PC-3 (cell line): ENCODE measurements around a stretch of chr1.

DNA sequence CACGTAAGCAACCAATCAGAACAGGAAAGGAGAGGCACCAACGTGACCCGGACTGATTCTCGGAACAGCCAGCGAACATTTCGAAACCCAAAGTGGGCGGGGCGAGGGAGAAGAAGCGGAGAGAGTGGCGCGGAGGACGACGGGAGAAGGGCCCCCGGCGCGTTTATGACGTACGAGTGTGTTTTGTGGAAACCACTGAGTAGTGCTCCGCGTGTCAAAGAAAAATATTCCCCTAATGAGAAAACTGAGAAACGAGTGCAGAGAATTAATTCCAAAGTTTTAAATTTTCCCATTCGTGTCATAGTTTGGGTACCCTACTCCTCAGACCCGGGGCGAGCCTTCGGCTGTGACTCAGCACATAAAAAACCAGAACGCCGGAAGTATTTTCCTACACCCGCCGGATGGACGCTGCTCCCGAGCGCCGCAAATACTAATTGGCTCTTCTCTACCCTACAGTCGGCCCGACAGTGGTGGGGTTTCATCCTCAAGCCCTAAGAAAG, 367 bp upstream of the NRDC start:
- RAMPAGE, long total RNA: no peak

GRCh38 chr1:52019825-52020780, 13.5 kb downstream of the KTI12 start:
- RAMPAGE, long total RNA: no peak

- RAMPAGE, long total RNA: no peak
These were observed 1.0 kb upstream of the ZFYVE9 start for GRCh38 chr1:52140795-52141337.

DNA sequence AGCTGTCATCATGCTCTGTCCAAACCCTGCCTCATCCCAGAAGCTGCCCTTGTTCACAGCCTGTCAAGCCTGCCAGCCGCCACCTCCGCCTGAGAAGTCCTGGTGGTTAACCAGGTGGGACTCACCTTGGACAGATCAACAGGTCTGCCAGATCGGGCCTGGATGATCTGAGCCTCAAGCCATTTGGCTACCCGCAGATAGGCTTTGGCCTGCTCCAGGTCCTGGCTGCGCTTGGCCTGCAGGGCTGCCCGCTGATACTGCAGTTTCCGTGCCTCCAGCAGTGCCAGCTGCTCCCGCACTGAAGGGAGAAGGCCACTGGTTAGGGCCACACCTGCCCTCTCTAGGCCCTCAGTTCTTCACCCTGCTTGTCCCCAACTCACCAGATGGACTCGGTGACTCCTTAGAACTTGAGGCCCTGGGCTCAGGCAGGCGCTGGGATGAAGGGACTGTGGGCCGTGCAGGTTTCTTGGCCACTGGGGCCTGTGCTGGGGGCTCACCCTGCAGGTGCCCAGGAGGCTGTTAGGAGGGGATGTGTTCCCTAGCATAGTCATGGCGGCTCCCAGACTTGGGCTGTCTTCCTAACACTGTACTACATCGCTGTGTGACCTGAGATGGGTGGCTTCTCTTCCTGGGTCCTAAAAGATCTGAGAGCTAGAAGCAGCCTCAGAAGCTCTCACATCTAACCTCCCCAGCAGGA, 8.5 kb downstream of the CC2D1B start:
- RAMPAGE, long total RNA: no peak

DNA sequence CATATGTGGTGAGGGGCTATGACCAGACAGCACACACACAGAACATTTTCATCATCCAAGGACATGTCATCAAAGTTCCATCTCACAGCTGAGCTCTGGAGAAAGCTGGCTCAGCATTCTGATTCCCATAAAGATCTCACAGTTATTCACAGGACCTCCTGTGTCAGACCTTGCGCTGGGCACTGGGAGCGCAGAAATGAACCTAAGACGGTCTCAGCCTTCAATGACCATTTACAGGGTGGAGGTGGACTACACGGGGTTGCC, 1.0 kb downstream of the CC2D1B start:
- RAMPAGE, long total RNA: no peak

DNA sequence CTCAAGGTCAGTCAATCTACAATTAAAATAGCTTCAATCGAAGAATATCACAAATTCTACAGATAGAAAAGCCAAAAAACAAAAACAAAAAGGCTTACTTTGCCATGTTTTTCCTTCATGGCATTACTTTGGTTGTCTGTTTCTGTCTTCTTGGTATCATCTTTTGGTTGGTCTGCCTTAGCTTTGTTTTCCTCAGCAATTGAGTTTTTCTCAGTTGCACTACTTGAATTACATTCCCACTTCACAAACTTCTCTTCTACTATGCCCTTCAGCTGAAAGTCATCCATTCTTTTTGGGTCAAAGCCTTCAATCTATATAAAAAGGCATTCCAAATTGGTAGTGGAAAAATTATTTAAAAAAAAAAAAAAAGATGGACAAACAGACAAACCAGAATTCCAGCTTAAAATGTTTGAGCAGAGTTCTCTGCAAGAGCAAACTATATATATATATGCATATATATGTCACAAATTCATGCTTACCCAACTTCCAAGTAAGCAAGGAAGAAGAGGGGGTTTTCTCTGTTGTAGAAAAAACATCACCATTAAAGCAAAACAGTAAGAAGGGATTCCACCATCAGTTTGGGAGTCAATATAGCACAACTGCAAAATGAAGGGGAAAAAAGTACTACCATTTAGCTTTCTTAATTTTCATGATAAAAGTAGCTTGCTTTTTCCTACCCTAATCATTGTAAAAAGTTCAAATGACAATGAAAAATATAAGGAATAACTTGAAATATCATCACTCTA, 71.4 kb downstream of the TUT4 start:
- RAMPAGE, long total RNA: no peak

GRCh38 chr1:52635312-52635881, 2.4 kb downstream of the SHISAL2A start:
- RAMPAGE, long total RNA: no peak

DNA sequence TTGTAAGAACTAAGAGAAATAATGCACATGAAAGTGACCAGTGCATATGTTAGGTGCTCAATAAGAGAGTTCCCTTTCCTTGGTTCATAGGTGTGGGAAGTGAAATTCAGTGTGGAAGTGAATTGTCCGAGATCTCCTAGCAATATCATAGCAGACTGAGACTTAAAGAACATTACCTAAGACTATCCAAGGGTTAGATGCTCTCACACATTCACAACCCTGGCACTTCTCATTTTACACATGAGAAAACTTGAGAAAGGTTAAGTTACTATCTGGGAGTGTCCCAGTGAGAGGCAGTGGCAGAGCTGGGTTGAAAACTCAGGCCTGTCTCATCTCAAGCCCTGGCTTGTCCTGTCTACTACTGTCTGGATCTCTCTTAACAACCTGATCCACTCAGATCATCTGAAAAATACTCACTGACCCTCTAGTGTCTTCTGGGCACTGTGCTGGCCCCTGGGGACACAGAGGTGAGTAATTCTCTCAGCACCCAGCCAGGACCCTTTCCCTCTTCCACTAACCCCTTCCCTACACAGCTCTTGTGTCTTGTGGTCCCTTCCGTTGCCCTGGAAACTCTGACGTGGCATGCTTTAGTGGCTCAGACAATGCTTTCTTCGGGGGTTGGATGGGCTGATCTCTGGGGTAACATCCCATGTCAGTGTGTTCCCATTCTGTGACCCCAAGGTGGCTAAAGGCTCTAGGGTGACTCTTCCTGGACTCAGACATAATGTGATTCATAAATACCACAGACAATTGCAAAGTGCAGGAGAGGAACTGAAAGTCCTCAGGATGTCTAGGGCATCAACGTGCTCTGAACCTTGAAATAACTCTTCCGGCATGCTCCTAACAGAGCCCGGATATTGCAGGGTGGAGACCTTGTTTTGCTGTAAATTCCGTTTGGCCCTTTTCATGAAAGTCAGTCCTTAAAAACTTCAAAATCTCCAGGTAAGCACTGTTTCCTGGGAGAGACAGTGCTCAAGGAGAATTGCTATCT, 3.8 kb downstream of the SHISAL2A start:
- RAMPAGE, long total RNA: no peak

DNA sequence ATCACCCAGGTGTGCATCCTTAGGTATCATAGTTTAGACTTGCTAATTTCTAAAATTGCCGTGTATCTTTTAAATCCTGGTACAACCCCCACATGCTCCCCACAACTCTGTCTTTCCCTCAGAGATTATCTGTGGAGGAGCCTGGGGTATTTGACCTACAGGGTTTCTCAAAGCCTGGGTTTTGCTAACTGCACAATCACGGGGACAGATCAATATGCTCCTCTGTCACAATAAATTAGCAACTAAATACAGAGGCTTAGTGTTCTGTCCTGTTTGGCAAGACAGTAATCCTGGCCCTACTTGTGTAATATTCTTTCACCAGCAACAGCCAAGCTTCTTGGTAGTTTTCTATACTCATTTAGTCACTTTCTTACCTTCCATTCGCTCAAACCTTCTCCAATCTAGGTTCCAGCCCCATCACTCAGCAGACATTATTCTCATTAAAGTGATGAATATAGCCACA, 8.5 kb downstream of the ECHDC2 start:
- RAMPAGE, long total RNA: no peak

- RAMPAGE, long total RNA: no peak
These were observed 32.7 kb downstream of the PODN start for GRCh38 chr1:53094573-53095243.

DNA sequence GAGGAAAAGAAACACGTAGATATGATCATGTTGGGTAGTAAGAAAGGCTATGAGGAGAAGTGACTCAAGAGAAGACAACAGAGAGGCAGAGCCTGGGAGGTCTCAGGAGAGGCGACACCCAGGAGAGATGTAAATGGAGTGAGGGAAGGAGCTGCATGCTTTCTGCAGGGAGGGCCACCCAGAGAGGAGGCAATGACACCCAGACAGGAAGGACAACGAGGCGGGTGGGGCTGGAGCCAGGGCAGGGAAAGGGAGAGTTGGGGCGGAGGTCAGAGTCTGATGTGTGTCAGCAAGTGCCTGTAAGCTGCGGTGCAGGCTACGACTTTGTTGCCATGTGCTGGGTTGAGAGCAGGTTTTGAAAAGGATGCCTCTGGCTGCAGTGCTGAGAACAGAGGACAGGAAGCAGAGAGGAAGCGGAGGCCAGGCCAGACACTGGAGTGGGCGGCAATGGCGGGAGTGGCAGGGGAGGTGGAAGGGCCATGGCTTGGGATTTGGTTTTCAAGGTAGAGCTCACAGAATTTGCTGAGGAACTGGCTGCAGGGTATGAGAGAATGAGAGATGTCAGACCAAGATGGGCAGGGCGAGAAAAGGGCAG, 31.3 kb downstream of the SLC1A7 start:
- RAMPAGE, long total RNA: no peak

DNA sequence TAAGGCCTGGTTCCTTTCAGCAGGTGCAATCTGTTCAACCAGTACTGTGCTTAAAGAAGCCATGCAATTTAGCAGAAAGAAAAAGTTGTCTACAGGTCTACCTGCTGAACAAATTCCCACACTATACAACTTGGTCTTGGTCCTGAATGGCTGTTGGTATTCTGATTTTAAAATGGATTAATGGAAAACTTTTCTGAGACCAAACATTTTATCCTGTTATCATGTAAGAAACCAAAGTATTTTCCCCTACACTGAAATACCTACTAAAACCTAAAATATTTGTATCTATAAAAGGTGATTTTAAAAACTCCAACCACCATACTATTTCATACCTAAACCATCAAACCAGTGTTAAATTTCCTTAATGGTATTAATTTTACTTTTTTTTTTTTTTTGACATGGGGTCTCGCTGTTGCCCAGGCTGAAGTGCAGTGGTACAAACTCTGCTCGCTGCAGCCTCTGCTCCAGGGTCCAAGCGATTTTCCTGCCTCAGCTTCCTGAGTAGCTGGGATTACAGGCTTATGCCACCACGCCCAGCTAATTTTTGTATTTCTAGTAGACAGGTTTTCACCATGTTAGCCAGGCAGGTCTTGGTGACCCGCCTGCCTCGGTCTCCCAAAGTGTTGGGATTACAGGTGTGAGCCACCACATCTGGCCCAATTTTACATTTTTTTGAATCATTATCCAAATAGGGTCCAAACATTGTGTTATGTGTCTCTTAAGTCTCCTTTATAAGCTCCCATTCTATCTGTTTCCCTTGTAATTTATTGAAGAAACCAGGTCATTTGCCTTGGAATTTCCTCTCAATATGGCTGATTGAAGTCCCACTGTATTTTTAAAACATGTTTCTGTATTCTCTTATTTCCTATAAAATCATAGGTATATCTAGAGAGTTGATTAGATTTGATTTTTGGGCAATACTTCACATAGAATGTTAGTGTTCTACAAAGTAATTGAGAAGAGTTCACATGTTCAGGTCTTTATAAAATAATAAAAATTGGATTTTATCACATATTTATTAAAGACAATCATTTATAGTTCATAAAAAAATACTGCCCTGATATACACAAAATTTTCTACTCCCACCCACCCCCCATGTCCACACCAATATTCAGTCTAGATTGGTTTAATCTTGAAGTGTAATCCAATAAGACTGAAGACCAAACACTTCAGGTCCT, 5.9 kb upstream of the CZIB start:
- RAMPAGE, long total RNA: no peak

GRCh38 chr1:53795943-53796407, 42.1 kb downstream of the NDC1 start:
- RAMPAGE, long total RNA: no peak

GRCh38 chr1:54054282-54054836, 951 bp downstream of the TCEANC2 start:
- RAMPAGE, long total RNA: no peak

- RAMPAGE, long total RNA: no peak
These were observed 19.1 kb downstream of the MRPL37 start for GRCh38 chr1:54218885-54219640.

GRCh38 chr1:54238846-54239410, 39.0 kb downstream of the MRPL37 start:
- RAMPAGE, long total RNA: no peak

DNA sequence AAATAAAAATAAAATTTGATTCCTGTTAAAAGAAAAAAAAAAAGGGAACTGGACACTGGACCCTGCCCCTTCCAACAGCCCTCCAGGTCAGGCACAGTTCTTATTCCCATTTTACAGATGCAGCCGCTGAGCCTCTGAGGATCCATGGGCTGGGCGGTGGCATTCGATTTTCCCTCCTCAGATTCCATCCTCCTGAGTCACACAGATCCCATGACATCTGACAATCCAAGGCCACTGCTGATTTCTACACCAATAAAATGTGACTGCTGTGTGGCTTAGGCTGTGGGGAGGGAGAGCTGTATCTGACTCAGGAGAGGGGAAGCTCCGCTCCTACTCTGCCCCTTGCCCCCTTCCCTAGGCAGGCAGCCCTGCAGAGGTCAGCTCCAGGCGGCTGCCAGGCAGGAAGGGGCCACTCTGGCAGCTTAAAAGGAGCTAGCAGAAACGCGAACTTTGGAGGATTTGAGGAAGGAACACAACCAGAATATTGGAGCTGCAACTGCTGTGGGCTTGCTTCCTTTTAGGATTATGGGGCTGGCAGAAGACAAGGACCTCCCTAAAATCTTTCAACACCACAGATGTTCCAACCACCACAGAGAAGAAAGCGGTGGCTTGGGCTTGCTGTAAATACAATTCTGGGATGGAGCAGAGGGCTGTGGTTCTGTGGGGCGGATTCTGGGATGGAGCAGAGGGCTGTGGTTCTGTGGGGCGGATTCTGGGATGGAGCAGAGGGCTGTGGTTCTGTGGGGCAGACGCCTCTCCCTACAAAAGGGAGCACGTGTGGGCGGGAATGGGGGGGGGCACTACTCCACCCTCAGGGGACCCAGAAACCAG, 50.0 kb downstream of the MRPL37 start:
- RAMPAGE, long total RNA: no peak

GRCh38 chr1:54332719-54333498, 132.9 kb downstream of the MRPL37 start:
- RAMPAGE, long total RNA: no peak

DNA sequence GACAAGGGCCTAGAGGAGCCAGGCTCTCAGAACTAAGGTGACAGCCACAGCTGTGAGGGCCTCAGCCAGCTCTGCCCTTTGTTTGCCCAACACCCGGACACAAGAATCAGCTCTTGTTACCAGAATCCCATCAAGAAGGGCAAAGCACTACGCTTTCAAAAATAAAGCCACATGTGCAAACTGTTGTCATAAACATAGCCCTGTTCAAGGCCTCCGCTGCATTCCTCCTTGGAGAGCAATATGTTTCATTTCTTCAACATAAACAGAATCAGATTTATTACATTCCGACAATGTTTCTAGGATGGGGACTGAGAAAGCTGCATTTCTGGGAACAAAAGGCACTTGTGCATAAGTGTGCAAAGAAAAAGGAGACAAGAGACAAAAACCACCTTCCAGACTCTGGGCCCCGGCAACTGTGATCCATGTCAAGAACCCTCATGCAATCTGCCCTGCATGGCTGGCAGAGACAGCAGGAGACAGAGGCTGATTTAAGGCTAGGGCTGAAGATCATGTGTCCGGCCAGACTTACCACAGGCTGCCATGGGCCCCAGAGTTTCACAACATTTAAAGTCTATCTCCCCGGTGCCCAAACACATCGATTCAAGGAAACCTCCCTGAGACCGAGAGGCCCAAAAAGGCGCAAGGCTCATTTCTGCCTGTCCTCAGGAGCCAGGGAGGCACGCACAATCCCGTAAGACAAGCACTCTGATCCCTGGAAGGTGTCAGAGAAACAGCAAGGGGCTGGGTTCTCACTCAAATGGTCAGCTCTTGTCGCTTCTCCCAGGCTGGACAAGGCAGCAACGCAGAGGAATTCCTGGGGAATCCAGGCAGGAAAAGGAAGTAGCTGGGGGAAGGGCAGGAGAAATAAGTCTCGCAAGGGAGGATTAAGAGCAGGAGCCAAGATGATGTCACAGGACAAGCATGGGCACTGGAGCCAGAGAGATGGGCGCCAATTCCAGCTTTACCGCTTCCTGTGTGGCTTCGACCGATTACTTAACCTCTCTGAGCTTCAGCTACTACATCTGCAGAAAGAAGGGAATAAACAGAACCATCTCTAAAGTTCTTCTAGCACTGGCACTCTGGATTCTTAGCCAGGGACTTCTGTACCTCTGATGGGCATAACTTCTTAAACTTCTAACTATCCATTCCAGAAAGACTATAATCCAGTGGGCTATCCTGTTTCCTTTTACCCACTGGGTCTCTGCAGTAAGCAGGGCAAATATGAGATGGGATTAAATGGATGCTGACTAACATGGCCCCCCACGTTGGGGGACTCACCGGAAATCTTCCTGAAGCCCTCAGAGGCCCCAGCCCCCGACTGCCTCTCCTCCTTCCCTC, 135.5 kb downstream of the MRPL37 start:
- RAMPAGE, long total RNA: no peak

DNA sequence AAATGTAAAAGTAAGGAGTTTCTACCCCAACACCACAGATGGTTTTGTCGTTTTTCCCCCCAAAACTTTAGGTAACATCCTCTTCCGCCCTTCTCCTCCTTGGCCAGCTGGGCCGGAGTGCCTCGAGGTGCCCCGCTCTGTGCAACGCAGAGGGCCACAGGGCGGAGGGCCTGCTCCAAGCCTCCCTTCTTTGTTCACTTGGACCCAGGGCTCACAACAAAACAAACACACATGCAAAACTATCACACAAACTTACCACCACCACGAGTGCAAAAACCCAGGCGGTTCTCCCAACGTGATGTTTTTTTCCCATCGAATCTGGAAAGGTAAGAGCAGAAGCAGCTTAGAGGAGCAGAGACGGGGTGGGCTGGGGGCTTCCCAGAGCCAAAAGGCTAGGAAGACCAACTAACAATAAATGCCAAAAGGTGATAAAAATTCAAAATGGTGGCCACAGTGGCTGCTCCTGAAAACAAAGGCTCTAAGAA, 143.7 kb upstream of the ACOT11 start:
- RAMPAGE, long total RNA: no peak